Neutrophil (primary cell): ENCODE measurements around a stretch of chr1.

DNA sequence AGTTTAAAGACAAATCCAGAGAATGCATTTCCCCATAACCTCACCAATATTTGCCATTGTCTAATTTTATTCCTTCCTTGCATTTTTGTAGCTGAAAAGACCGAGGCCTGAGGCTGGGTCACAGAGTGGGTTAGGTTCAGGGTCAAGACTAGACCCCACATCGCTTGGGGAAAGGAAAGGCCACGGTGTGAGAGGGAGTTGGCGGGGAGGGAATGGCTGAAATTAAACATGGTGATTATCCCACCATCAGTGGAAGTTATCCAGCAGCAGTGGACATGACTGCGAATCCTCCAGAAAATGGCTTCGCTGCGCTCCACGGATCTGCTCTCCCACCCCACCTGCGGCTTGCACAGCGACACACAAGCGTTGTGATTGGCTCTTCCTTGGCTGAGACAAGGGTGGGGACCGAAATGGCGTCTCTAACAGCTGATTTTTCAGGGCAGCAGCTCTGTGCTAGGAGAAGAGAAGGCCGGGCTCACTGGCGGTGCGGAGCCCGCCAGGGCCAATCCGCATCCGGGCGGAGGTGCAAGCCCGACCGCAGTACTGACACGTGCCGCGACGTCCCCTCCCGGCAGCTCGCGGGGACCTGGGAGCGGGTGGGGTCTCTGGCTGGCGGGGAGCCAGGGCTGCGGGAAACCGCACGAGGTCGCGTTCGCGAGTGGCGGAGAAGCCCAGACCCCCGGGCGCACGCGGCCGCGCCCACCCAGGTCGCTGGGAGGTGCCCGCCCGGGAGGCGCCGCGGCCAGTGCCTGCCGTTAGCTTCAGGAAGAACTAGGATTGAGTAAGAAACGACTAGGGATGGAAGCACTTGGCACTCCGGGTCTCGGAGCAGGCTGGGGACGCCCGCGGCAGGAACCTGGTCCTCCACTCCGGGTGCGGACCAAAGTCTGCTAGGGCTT lies 16.3 kb upstream of the STMN1 start:
- PRO-cap = no peak

GRCh38 chr1:25923144-25923660 lies 17.0 kb upstream of the STMN1 start:
- PRO-cap = no peak

- PRO-cap = no peak
These were observed 3.8 kb upstream of the SLC30A2 start for GRCh38 chr1:26049370-26050389.

DNA sequence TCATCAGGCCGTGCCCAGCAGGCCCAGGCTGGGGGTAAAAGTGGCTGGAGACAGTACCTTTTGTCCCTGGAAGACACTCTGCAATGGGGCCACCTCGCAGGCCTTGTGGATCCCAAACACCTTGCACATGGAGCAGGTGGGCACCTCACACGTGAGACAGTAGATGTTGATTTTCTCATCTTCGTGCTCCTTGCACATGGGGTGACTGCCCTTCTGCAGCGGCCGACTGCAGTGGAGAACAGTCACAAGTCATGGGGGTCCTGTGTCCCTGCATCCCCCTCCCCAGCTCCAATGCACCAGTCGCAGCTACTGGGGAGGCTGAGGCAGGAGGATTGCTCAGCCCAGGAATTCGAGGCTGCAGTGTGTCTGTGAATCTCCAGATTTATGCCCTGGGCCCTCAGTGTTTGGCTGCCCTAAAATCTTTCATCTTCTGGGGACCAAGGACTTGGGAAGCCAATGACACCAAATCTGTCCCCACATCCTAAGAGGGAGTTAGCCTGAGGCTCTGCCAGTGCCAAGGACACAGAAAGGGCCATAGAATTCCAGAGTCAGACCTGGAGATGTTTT lies 6.2 kb downstream of the TRIM63 start:
- PRO-cap = no peak

GRCh38 chr1:26075336-26076402 lies 8.2 kb upstream of the TRIM63 start:
- PRO-cap = no peak

GRCh38 chr1:26126138-26126971 lies 14.7 kb downstream of the PDIK1L start:
- PRO-cap = no peak

- PRO-cap = no peak
These were observed 689 bp downstream of the ZNF593 start for GRCh38 chr1:26170389-26170805.

- PRO-cap = no peak
These were observed 4.6 kb downstream of the CNKSR1 start for GRCh38 chr1:26181768-26182333.

DNA sequence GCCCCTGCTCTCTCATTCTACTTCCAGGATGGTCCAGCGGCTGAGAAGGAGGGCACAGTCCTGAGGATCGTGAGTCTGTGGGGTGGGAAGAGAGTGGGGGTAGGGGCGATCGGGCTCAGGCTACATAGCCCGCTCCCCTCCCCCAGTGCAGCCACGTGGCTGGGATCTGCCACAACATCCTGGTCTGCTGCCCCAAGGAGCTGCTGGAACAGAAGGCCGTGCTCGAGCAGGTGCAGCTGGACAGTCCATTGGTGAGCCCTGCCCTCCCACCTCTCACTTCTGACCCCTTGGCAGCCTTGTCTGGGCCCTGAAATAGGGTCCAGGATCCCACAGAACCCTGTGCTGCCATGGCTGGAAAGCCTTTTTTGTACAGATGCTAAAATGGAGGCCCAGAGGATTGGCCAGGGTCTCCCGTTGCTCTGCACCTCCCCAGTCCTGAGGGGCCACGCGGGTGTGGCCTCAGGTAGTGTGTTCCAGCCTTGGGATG lies 5.1 kb downstream of the CNKSR1 start:
- PRO-cap = no peak

DNA sequence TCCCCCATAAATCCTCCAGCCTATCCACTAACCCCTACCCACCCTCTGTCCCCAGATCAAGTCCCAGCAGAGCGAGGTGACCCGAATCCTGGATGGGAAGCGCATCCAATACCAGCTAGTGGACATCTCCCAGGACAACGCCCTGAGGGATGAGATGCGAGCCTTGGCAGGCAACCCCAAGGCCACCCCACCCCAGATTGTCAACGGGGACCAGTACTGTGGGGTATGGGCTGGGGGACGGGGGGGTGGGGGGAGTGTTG lies 754 bp downstream of the SH3BGRL3 start:
- PRO-cap = no peak

DNA sequence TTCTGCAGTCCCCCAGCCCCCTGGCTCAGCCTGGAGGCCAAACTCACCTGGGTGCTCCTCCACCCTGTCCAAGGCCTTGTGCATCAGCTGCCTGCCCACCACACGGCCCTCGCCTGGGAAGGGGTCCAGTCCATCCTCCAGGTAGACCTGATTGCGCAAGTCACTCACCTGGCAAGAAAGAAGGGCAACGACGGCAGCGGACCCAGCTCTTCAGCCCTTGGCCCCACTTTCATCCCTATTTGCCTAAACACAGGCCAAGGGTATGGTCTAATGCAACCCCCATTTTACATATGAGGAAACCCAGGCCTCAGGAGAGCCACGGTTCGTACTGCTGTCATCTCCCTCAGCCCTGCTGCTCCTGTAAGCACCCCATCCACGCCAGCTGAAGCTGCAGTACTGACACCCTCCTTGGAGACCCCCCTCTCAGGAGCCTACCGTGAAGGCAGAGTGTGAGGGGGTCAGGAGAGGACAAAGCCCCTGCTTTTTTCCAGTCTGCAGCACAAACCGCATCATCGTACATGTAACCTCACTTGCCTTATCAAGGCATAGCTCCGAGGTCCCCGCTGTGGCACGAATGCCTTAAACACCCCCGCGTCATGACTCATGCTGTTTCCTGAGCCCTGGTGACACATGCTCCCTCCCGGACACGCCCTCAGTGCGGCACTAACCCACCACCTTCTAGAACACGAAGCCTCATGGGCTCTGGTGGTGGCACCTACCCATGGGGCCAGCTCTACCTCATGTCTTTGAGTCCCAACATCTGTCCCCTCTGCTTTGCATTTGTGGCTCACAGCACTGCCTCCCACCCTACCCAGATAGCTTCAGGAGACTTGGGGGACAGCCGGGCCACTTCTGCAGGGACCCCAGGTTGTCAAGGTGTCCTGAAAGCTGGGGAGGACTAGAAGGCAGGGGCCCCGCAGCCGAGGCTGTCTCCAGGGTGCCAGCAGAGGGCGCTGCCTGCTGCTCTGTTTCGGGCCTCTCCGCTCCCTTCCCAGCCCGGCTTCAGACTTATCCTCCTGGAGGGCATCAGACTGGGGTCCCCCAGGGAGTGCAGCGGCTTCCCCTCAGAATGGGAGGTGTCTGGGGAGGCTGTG lies 4.8 kb downstream of the SH3BGRL3 start:
- PRO-cap = no peak

- PRO-cap = no peak
These were observed 9.5 kb downstream of the SH3BGRL3 start for GRCh38 chr1:26288985-26290214.

DNA sequence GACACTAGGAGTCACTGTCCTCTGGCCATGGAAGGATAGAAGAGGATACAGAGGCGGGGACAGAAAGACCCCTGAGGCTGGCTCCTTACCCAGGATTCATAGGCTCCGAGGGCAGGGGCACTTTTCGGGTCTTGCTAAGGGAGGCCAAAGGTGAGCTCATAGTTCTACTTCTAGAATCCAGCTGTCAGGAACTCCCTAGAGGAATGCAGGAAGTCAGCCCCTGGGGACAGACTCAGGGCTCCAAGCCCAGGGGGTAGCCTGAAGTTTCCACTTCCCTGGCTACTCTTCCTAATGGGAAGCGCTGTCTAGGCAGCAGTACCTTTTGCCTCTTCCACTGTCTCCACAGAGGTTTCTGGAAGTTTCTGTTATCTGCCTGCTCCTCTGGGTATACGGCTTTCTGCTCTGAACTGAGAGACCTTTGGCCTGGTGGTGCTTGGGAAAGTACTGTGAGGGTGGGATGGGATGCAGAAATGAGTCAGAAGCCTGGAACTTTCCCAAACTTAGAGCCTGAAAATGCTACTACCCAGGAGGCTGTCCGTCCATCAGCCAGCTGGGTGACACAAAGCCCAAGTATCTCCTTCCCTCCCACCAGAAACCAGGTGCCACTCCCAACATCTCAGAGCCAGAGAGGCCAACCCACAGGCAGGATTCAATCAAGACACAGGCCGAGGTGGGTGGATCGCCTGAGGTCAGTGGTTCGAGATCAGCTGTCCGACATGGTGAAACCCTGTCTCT lies 3.5 kb downstream of the UBXN11 start:
- PRO-cap = no peak

DNA sequence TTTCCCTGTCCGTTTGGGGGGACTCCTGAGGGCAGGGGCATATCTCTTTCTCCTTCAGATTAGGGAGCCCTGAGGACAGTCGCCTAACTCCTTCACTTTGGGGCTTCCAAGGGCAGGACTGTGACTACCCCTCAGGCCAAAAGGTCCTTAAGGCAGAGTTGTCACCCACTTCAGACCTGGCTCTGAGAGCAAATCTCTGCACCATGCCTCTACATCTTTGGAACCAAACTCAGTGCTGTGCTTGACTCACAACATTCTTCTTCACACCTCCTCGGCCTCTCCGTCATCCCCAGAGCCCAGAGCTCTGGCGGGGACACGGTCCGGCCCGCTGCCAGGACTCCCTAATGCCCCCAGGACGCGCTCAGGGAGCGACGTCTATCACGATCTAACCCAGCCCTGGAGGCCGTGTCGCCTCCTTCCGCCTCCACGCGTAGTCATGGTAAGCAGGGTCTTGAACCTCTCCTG lies 366 bp downstream of the UBXN11 start:
- PRO-cap = no peak

DNA sequence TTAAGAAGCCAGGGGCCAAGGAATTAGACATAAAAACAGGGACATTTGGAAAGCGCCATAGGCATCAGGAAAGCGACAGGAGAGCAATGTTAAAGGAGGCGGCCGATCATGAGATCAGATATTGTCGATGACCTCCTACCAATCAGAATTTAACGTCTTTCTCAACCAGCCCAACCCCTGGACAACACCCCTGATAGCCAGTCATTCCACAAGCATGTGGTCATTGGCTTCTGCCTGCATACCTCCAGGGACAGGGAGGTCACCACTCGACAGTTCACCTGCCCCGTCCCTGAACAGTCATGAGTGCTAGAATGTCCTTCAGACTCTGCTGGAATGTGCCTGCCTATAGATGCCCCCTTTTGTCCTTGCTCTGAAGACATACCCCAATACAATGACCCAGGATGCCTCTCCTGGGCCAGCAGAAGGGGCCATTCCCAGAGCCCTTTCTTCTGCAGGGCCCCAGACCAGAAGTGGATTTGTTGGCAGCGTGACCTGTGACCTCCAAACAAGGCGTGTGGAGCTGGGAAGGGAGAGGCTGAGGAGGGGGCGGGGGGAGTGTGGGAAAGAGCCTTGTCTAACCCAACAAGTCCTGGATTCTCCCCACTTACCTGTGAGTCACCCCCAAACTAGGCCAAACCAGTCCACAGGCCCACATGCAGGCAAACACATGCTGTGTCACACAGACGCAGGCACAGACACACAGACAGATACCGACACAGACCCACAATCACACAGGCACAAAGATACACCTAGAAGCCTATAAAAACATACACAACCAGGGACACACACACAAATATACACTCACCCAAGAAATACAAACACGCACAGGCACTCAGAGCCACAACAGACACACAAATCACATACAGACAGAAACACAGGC lies 2.2 kb downstream of the CRYBG2 start:
- PRO-cap = no peak

- PRO-cap = no peak
These were observed 8.8 kb downstream of the ZNF683 start for GRCh38 chr1:26363679-26364149.

DNA sequence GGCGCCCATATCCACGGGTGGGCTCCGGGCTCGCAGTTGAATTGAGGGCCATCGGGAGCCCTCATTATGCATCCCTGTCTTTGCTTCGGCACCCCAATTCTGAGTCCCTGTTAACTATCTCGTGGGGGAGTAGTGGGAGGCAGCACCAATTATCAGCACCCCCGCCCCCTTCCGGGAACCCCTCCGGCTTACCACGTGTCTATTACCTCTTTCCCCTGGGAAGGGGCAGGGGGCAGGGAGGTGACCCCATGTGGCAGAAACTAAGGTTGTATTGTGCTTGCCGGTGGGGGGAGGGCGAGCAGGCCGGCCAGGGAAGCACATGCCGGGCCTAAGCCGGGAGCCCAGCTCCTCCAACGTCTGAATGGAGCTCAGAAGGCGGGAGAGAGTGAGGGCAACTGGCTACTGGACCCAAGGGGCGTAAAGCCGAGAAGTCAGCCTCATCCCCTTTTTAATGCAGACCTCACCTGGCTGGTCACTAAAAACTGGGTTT lies 1.1 kb downstream of the LIN28A start:
- PRO-cap = no peak

GRCh38 chr1:26486857-26487535 lies 14.8 kb downstream of the HMGN2 start:
- PRO-cap = no peak

- PRO-cap = unidirectional peak, plus-strand start at chr1:26501128; unidirectional peak, plus-strand start at chr1:26501320
These were observed 28.5 kb upstream of the RPS6KA1 start for GRCh38 chr1:26500781-26501771.

- PRO-cap = unidirectional peak, plus-strand start at chr1:26692599
These were observed 3.6 kb upstream of the ARID1A start for GRCh38 chr1:26692024-26692834.